Thyroid gland (tissue), 7 donors: ENCODE data around the gene TP53I3.

DNA sequence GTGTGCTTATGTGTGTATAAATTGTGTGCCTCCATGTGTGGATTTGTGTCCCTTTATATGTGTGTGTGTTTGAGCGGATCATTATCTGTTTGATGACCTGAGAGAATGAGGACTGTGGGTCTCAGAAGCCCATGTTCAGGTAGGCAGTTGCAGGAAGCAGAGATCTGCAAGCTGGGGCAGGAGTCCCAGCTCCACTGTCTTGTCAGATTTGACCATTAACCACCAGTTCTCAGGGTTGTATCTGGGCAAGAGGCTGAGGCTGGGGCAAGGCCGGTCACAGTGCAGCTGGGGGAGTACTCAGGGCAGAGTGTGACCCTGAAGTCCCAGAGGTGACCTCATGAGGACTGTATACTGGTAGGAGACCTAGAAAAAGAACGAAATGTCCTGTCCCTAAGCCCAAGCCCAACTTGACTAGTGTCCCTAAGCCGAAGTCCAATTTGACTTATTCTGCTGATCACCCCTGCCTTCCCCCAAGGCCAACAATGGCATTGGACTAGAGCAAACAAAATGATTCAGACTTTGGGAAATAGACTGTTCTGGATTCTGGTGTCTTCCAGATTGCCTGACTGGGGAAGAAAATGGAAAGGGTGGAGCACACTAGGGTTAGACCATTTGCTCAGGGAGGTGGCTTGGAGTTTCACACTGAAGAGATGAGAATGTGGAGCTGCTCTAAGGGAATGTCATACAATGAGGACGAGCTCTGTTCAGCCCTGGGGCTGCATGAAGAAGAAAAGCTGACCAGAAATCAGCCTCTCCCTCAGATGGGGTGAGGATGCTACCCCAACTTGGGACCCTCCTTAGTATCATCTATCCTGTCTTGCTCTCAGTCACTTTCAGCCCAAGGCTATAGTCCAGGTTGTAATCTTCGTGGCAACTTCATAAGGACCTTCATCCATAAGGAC is 28.2 kb downstream of the RHOB start:
- PRO-cap, 2 experiments, result peak in 1 of 2 experiments; most common plus-strand start position 640 of the sequence (in 1); most common minus-strand start position 210 of the sequence (in 1)
- RAMPAGE, long total RNA, 5 experiments, result no peak in any of the 5 experiments

DNA sequence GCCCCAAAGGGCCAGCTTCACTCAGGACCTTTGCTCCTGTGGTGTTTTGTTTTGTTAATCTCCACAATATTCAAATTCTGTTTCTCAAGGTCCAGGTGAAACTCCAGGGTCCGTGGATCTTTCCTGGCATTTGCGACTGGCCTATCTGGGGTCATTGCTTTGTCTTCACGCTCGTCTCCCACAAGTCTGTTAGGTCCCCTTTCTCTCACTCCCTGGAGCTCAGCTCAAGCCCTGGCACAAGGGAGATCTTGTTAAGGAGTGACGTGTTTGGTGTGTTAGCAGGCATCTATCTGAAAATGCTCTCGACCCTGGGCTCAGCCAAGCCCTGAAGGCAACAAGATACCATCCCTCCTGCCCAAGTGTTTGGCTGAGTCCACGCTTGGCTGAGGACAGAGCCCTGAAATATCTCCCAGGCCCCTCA is 91.3 kb downstream of the RHOB start:
- PRO-cap, 2 experiments, result no peak in any of the 2 experiments
- RAMPAGE, long total RNA, 5 experiments, result no peak in any of the 5 experiments

GRCh38 chr2:20586210-20586719 is 64.6 kb downstream of the HS1BP3 start:
- PRO-cap, 2 experiments, result no peak in any of the 2 experiments
- RAMPAGE, long total RNA, 5 experiments, result no peak in any of the 5 experiments

DNA sequence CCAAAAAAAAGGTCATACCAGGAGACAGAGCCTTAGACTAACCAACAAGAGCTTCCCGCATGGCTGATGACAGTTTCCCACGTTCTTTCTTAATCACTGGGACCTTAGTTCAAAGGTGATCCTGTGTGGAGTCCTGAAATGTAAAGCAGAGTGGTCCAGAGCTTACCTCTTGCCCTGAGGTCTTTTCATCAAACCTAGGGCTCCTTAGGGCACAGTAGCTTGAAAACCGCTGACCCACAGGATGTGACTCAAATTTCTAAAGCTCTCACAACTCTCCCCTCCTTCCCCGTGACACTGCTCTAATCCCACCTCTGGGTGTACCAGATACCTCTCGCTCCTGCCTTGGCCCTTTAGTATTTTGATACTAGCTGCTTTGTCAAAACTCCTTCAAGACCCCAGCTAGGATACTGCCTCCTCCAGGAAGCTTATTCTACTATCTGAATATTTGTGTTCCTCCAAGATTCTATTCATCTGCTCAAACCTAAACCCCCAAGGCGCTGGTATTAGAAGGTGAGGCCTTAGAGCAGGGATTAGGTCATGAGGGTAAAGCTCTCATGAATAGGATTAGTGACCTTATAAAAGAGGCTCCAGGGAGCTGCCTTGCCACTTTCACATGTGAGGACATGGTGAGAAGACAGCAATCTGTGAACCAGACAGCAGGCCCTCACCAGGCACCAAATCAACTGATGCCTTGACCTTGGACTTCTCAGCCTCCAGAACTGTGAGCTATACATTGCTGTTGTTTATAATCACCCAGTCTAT is 54.9 kb downstream of the HS1BP3 start:
- PRO-cap, 2 experiments, result no peak in any of the 2 experiments
- RAMPAGE, long total RNA, 5 experiments, result no peak in any of the 5 experiments

- PRO-cap, 2 experiments, result peak in 1 of 2 experiments; most common plus-strand start chr2:20605158 (in 1); most common minus-strand start chr2:20605022 (in 1)
- RAMPAGE, long total RNA, 5 experiments, result no peak in any of the 5 experiments
Measured at GRCh38 chr2:20604445-20605333, 46.2 kb downstream of the HS1BP3 start.

DNA sequence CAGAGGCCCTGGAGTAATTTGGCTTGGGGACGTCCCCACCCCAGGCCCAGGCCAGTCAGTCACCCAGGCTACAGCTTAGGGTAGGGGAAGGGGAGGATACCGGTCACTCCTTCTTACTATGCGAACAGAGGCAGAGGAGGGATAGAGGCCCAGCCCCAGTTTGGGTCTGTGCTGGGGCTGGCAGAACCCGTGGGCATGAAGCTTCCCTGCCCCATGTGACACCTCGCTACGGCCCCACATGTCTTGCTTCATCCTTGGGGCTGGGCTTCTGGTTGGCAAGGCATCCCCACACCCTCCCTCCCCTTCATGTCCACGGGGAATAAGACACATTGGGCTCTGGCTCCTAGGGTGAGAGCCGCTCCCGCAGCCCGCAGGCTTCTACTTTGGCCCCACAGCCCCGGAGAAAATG is 32.5 kb downstream of the HS1BP3 start:
- PRO-cap, 2 experiments, result no peak in any of the 2 experiments
- RAMPAGE, long total RNA, 5 experiments, result no peak in any of the 5 experiments

DNA sequence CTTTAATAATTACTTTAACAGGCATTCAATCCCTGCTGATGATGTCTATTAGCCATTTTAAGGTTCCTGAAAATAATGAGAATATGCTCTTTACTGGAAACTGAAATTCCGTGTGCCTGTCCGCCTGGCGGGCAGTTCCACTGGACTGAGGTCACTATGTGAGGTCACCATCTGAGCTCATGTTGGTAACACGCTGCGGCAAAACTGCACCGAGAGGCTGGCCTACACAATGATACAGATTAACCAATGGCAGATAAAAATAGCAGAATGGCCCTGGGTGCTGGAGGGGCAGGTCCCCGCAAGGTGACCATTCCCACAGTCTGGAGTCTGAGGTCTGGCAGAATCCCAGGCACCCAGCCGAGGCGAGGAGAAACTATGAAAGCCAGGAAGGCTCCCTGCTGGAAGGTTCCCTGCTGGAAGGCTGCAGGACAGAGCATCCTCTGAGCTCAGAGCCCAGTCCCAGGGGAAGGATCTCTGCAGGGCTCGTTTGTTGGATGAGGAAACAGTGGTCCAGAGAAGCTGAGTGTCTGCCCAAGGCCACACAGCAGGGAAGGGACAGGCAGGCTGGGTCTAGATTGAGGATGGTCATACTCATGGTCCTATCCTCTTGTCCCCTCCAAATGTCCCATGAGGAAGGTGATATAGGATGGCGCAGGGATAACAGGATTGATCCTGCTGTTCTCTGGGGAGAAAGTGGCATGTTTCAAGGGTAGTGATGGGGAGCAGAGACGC is 24.8 kb downstream of the HS1BP3 start:
- PRO-cap, 2 experiments, result no peak in any of the 2 experiments
- RAMPAGE, long total RNA, 5 experiments, result no peak in any of the 5 experiments

DNA sequence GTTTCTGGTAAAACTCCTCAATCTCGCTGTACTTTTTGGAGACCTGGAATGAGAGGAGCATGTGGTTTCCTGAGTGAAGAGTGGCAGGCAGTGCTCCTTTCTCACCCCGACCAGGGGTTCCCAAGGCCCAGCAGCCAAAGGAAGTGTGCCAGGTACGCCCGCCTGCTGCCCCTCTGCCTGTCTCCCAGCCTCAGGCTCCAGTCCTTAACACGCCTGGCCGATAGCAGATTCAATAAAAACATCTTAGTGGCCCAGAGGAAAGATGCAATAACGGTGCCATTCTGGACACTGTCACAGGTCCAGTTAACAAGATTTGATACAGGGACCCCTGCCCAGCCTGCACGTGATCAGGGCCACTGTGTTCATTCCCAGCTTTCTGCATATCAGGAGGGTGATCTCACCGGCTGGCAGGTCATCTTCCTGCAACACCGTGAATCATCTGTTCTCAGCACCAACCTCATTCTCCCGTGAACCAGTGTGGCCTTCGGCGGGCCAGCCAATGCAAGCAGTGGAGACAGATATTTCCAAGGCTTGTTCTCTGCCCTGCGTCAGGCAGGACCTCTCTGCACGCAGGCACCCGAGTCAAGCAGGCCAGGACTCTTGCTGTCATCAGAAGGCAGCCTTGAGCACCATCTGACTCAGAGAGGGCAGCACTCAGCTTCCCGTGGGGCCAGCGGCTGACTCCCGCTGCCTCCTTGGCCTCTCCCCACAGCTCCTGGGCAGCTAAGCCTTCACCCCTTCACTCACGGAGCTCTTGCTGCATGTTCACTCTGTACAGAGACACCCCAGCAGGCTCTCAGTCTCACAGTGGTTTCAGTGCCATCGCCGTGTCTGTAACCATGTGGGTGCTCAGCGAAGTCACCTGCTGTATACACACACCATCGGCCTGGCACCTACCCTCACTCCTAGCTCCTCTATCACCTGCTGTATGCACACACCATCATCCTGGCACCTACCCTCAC is 9.5 kb downstream of the HS1BP3 start:
- PRO-cap, 2 experiments, result no peak in any of the 2 experiments
- RAMPAGE, long total RNA, 5 experiments, result no peak in any of the 5 experiments

GRCh38 chr2:20666589-20667084 is 307 bp upstream of the GDF7 start:
- PRO-cap, 2 experiments, result no peak in any of the 2 experiments
- RAMPAGE, long total RNA, 5 experiments, result no peak in any of the 5 experiments

- PRO-cap, 2 experiments, result no peak in any of the 2 experiments
- RAMPAGE, long total RNA, 5 experiments, result no peak in any of the 5 experiments
Measured at GRCh38 chr2:20675643-20676680, 9.0 kb downstream of the GDF7 start.

DNA sequence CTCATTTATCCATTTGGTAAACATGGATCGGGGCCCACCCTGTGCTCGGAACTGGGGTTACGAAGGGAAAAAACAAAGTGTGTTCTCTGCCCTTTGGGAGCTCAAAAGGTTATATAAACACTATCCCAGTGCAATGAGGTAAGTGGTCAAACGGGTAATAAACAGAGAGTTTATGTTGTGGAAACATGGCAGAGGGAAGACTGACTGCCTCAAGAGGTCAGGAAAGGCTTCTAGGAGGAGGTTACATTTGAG is 299.2 kb downstream of the TDRD15 start:
- PRO-cap, 2 experiments, result no peak in any of the 2 experiments
- RAMPAGE, long total RNA, 5 experiments, result no peak in any of the 5 experiments

GRCh38 chr2:23212025-23212509 is 172.9 kb upstream of the KLHL29 start:
- PRO-cap, 2 experiments, result no peak in any of the 2 experiments
- RAMPAGE, long total RNA, 5 experiments, result no peak in any of the 5 experiments

- PRO-cap, 2 experiments, result no peak in any of the 2 experiments
- RAMPAGE, long total RNA, 5 experiments, result no peak in any of the 5 experiments
Measured at GRCh38 chr2:23243028-23243697, 141.8 kb upstream of the KLHL29 start.

DNA sequence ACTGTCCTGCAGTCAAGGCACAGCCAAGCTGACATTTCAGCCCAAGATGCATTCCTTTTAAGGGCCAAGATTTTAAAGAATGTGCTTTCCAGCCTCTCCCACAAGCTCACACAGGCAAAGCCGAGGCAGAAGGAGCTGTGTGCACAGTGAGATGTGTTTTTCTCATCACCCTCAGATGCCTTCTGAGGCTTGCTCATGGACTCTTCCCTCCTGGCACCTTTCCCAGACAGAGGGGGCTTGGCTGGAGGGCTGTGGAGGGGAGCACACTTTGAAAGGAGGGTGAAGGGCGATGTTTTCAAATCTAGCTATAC is 97.7 kb upstream of the KLHL29 start:
- PRO-cap, 2 experiments, result no peak in any of the 2 experiments
- RAMPAGE, long total RNA, 5 experiments, result no peak in any of the 5 experiments

GRCh38 chr2:23453219-23453651 is 68.3 kb downstream of the KLHL29 start:
- PRO-cap, 2 experiments, result no peak in any of the 2 experiments
- RAMPAGE, long total RNA, 5 experiments, result no peak in any of the 5 experiments

GRCh38 chr2:23492697-23493435 is 107.9 kb downstream of the KLHL29 start:
- PRO-cap, 2 experiments, result no peak in any of the 2 experiments
- RAMPAGE, long total RNA, 5 experiments, result no peak in any of the 5 experiments

DNA sequence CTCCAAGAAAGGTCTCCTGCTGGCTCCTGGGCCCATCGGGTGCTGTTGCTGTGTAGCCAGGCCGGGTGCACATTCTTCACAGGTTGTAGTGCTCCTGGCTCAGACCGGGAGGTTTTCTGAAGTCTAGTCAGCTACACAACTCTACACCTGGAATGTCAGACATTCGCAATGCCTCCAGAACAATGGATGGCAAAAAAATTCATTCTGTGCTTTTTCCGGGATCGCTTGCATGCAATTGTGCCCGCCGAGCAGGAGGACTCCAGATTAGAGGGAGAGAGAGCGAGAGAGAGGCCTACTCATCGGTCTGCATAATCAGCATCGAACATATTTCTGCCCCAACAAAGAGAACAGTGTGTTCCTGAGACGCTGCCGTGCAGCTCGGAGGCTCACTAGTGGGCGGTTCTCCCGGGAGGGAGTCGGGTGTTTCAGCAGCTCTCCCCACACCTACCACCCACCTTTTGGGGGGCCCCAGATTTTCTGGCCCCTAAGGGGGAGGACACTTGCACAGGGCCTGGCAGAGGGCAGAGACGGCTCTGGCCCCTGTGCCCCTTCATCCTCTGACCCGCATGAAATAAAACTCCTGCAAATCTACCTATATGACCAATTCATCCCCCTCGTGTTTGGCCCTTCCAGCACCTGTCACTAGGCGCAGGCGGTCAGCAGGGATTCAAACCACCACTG is 117.2 kb downstream of the KLHL29 start:
- PRO-cap, 2 experiments, result no peak in any of the 2 experiments
- RAMPAGE, long total RNA, 5 experiments, result no peak in any of the 5 experiments

- PRO-cap, 2 experiments, result peak in 1 of 2 experiments; most common minus-strand start chr2:23591366 (in 1)
- RAMPAGE, long total RNA, 5 experiments, result no peak in any of the 5 experiments
Measured at GRCh38 chr2:23590873-23591905, 206.2 kb downstream of the KLHL29 start.

DNA sequence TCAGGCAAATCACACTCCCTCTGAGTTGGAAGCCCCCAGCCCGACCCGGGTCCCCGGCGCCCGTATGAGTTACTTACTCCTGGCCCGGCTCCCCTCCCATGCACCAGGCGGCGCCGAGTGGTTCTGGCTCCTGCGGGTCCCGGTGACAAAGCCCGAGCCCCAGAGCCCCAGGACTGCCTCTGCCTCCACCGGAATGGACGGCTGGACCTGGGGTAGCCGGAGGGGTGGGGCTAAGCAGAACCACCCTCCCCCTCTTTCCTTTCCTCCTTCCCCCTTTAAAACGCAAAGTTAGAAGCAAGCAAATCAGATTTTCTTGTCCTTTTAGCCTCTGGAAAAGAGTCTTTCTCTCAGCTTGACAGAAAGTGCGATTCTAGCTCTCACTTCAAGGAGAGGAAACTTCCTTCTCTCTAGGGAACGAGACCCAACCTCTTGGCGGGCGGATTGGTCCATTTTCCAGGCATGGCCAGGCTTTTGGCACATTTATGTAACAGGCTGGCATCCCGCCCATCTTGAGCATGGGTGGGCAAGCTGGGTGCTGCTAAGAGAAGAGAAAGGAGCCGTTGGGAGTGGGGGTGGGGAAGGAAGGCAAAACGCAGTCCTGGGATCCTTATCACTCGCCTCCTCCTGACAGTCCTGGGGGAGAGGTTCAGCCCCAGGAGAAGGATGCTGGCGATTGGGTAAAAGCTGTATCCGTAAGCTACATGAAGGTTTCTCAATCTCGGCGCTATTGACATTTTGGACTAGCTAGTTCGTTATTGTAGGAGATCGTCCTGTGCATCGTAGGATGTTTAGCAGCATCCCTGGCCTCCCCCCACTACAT is at the start of gene TP53I3:
TP53I3 (minus strand) TSS at position 181 of the 820 bp plus-strand sequence.
- PRO-cap, 2 experiments, result peak in 2 of 2 experiments; most common plus-strand start position 358 of the sequence (in 1); most common minus-strand start position 119 of the sequence (in 1)
- RAMPAGE, long total RNA, 5 experiments, result start-site peak on the minus strand in 2 of 5 experiments, centred at positions 167 to 203 of the sequence, 28 to 47 reads per replicate

DNA sequence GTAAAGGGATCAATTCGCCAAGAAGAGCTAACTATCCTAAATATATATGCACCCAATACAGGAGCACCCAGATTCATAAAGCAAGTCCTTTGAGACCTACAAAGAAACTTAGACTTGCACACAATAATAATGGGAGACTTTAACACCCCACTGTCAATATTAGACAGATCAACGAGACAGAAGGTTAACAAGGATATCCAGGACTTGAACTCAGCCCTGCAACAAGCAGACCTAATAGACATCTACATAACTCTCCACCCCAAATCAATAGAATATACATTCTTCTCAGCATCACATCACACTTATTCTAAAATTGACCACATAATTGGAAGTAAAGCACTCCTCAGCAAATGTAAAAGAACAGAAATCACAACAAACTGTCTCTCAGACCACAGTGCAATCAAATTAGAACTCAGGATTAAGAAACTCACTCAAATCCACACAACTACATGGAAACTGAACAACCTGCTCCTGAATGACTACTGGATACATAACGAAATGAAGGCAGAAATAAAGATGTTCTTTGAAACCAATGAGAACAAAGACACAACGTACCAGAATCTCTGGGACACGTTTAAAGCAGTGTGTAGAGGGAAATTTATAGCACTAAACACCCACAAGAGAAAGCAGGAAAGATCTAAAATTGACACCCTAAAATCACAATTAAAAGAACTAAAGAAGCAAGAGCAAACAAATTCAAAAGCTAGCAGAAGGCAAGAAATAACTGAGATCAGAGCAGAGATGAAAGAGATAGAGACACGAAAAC is 13.1 kb upstream of the TP53I3 start:
- PRO-cap, 2 experiments, result no peak in any of the 2 experiments
- RAMPAGE, long total RNA, 5 experiments, result no peak in any of the 5 experiments